M059J (cell line): Measurements from ENCODE around the gene GTF3C1.

DNA sequence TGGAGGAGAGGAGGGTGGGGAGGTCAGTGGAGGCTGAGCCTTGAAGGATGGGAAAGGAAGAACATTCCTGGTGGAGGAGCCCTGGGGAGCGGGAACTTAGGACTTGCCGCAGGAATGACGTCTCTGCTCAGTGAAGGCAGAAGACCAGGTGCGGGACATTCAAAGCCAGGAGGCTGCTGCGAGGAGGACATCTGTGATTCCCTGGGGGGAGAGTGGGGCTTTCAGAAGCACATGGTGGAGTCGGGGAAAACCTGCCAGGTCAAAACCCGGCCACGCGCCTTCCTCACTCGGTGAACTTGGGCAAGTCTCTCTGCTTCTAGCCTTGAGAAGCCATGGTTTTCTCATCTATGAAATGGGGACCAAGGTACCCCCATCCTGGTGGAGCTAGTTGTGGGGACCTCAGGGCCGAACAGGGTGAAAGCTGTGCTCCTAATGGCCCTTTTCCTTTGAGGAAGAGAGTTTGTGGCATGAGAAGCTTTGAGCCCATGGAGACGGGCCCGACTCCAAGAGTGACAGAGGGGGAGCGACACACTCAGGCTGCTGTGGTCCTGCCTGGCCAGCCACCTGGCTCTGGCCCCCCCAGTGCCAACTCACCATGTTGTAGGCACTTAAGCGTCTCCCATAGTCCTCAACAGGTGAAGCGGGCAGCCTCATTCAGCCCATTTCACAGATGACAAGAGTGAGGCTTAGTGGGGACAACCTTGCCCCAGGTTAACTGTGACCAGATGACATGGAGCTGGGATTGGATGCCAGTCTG, 1.5 kb downstream of the IL21R start:
- RAMPAGE, long total RNA = no peak

DNA sequence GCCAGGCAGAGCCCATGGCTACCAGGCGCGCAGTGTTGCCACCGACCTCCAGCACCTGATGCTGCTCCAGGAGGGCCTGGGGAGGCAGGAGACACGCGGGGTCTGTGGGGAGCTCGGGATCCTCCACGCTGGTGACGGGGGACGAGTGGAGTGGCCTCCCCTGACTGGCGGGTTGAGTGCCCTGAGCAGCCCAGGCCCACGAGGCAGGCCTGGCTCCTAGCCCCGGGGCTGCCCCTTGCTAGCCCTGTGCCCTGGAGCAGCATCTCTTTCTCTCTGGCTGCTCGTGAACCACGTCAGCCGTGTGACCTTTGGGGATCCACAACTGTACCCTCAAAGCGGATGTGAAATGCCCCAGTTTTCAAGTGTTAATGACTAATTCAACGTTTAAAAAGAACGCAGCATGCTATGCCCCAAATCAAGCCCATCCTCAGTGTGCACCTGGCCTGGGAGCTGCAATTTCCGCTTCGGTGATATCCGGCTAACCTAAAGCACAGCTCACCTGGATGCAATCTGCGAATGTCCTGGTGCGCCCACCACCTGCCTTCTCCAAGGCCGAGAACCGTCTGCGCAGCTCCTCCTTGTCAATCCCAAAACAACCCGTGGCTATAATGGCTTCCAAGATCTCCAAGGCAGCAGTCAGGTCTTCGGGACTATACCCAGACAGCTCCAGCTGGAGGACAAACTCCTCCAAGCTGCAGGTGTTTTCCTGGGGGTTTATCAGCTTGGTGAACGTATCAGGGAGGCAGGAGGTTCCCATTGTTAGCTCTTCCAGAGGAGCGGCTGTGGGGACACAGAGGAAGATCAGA, 63.0 kb downstream of the IL21R start:
- RAMPAGE, long total RNA = no peak

GRCh38 chr16:27549261-27550251, at the start of gene GTF3C1:
Gene GTF3C1, minus strand, starts transcription at chr16:27549913.
- RAMPAGE, long total RNA = no peak

DNA sequence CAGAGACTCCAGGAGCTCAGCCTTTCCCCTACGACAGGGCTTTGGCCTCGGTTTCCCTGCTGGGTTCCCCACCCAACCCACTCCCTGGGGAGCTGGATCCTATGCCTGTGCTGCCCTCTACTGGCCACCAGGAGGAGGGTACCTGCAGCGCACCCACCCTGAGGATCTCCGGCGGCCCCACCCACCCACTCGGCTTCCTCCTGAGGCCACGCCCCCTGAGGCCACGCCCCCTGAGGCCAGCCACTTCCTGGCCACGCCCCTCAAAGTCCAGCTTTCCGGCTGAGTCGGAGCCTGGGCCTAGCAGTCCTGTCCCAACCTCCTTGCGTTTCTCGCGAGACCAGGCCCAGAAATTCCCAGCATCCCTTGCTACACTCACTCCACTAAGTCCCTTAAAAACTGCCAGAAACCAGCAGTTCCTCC, 195.9 kb downstream of the GSG1L start:
- RAMPAGE, long total RNA = no peak

DNA sequence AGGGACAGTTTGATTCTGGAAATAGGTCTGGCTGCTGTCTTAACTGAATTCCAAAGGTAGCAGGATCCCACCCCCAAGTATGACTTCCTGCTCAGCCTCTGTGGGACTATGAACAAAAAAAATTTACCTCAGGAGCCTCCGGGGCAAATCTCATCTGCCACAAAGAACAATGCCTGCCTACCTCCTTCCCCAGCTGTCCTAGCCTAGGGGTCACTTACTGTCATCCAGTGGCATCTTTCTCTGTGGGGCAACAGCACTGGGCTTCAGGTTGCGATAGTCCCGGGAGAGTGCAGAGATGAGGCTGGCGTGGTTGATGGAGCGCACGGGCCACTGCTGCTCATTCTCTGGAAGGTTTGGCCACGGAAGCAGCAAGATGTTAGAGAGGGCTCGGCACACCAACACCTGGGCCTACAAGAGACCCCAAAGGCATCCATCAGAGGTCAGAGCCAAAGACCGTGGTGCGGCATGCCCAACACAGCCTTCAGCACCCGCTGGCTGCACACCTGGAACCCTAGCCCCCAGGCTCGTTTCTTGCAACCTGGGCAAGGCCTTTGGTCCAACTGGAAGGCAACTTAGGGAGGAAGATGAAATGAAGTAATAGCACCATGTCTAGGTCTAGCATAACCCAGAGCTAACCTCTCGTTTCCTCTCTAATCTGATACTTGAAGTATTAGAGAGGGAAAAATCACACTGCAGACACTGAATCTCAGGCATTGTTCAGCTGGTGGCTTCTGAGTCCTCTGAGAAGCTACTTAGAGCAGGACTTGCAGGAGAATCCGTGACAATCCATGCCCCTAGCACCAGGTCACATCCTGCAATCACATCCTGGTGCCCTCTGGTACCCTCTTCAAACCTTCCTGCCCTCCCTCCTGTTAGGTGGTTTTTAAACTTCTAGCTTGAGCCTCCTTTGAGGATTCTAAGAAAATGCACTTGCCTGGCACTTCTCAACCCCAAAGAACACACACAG, 48.4 kb upstream of the GSG1L start:
- RAMPAGE, long total RNA = no peak

GRCh38 chr16:28186659-28187357, 25.0 kb downstream of the XPO6 start:
- RAMPAGE, long total RNA = no peak

- RAMPAGE, long total RNA = no peak
These were observed 18.0 kb downstream of the XPO6 start for GRCh38 chr16:28193624-28194261.

GRCh38 chr16:28203358-28204573, 8.0 kb downstream of the XPO6 start:
- RAMPAGE, long total RNA = no peak

- RAMPAGE, long total RNA = no peak
These were observed 22.8 kb upstream of the EIF3C start for GRCh38 chr16:28688495-28688889.

GRCh38 chr16:28835044-28835822, 10.9 kb downstream of the TUFM start:
- RAMPAGE, long total RNA = no peak

DNA sequence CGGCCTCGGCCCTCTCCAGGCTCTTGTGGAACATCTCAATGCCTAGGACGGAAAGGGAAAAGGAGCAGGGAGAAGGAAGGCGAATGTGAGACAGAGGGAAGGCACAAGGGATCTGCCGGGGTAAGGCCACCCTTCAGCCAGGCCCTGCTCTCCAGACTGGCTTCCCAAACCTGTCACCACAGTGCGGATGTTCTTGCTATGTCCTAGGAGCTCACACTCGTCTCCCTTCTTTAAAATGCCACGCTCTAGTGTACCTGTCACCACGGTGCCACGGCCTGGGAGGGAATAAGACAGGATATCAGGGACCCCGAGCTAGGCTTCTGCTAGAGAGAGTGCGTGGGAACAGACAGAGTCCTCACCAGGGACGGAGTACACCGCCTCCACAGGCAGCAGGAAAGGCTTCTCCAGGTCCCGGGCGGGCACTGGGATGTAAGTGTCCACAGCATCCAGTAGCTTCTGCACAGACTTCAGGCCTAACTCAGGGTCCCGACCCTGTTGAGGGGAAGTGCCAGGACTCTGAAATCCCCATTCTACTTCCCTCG, 2.0 kb downstream of the TUFM start:
- RAMPAGE, long total RNA = no peak

- RAMPAGE, long total RNA = no peak
These were observed 449 bp downstream of the SH2B1 start for GRCh38 chr16:28864222-28864362.

DNA sequence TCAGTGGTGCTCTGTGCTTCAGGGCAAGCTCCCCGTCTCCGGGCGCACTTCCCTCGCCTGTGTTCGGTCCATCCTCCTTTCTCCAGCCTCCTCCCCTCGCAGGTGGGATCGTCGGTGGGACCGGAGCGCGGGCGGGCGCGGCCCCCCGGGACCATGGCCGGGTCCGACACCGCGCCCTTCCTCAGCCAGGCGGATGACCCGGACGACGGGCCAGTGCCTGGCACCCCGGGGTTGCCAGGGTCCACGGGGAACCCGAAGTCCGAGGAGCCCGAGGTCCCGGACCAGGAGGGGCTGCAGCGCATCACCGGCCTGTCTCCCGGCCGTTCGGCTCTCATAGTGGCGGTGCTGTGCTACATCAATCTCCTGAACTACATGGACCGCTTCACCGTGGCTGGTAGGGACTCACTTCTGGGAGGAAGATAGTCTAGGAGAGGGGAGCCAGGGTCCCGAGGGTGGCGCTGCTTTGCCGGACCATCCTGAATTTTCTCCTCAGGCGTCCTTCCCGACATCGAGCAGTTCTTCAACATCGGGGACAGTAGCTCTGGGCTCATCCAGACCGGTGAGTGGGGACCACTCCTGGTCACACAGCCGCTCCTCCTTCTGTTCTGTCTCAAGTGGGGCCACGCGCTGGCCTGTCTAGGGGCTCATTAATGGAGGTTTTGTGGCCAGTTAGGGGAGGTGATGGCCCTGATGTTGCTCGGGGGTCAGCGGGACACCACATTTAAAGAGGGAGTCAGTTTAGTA, 593 bp downstream of the SPNS1 start:
- RAMPAGE, long total RNA = no peak

GRCh38 chr16:28986622-28986948, 1.7 kb downstream of the LAT start:
- RAMPAGE, long total RNA = no peak

- RAMPAGE, long total RNA = no peak
These were observed 143.9 kb downstream of the LAT start for GRCh38 chr16:29128673-29129240.

- RAMPAGE, long total RNA = no peak
These were observed 167.6 kb downstream of the LAT start for GRCh38 chr16:29152159-29153119.

DNA sequence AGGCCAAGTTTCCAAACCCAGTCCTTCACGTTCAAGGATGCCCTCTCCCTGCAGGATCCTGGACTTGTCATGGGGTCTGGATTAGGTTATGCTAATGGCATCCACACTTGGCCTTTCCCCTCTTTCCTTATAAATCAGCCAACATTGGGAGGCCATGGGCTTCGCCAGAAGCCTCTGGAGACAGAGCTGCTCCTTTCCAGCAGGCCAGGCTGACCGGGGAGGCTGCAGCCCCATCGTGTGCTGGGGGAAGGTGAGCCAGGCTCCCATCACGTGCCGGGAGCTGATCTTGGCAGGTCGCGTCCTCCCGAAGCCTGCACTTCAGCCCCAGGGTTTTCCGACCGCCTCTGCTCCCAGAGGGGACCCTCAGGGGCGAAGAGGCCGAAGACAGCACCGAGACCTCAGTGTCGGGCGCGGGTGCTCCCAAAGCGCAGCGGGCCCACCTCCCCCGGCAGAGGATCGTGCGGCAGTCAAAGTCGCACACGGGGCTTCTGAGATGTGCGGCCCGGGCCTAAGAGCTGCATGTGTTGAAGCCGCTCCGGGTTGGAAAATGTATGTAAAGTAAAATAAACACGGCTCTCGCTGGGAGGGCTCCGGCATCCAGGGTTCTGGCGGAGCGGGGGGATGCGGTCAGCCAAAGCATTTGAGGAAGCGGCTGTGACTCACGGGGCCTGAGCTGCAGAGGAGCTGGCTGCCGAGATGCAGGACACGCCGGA, 186.1 kb downstream of the NPIPB11 start:
- RAMPAGE, long total RNA = no peak

DNA sequence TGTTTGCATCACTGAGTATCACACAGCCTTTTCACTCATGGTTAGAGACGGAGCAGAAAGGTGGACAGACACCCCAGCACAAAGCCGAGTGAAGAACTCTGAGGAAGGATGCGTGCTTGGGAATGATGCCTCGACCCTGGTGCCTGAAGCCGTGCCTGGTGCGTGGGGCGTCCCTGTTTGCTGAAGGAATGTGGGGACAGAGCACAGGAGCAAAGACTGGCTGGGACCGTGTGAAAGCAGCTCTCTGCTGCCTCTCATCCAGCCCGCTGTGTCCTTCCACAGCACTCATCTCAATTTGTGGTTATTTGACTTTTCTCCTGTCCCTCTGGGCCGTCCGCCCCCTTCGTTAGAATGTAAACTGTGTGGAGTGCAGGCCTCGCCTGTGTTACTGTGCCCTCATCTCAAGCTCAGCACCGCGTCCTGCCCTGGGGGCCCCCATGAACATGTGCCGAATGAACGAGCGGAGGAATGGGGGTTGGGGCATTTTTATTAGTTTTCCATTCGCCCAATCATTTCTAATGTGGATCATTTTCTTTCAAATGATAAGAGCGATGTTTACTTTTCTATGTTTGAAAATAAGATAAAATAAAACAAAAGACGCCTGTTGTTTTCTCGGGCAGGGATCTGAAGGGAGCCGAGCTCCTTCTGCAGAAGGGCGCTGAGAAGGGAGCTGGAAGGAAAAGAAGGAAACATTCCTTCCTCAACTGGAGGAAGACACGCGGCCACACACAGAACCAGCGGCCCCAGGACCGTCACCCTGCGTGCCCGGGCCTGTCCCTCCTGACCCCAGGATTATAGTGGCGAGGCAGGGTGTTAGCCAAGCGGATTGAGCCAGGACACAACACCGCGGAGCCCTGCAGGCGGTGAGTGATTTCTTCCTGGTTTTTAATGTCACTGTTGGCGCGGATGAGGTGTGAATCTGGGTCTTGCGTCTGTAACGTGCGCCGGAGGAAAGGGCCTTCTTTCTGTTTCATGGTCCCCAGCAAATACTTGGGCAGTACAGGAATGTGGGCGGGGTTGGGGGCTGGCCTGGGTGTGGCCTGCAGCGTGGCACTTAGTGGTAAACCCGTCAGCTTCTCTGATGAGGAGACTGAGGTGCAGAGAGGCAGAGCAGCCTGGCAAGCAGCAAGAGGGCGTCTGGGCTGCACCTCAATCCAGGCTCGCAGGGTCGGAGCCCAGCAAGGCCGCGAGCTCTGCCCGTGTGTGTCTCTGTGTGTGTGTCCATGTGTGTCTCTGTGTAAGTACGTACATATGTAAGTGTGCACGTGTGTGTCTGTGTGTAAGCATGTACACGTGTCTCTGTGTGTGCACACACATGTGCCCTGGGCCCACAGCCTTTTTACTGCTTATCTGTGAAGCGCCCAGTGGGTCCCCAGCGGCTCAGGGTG, 155.2 kb downstream of the NPIPB11 start:
- RAMPAGE, long total RNA = no peak

- RAMPAGE, long total RNA = no peak
These were observed 146.7 kb downstream of the NPIPB11 start for GRCh38 chr16:29259381-29260543.

DNA sequence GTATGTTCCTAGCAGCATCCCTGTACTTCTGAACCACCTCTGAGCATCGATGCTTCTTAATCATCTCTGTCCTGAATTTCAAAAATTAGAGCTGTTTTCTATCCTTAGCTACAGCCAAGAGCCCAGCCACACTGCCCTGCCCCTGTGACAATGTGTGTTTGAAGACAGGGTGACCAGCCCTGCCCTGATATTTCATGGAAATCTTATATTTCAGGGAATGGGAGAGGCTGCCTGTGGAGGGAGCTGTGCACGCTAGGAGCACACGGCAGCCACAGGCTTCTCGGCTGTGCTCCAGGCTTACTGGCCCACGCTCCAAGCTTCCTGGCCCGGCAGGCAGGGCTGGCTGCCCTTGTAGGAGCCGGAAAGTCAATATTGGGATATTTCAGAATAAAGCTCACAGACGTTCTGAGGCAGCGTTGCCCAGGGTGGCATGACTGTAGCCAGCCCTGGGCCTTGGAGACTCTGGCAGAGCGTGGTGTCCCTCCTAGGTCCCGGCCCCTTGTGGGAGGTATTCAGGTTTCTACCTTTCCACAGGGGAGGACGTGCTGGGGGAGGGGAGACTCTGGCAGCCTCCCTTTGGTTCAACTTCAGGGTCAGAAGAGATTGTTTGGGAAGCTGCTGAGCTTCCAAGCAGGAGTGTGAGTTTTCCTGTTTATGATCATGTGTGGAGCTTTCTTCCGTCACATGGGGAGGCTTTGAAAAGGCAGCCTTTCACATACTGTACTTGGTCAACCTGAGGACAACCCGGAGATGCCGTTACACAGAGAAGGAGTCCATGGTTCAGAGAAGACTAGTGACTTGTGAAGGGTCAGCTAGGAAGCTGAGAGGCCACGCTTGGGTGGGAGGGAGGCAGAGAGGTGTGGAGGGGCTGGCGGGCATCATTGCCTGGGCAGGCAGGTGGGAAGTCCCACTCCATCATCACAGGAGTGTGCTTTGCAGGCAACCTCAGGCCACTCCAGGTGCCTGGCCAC, 95.5 kb downstream of the NPIPB11 start:
- RAMPAGE, long total RNA = no peak